Left cardiac atrium (tissue), 1 donor: ENCODE measurements around a stretch of chr6.

DNA sequence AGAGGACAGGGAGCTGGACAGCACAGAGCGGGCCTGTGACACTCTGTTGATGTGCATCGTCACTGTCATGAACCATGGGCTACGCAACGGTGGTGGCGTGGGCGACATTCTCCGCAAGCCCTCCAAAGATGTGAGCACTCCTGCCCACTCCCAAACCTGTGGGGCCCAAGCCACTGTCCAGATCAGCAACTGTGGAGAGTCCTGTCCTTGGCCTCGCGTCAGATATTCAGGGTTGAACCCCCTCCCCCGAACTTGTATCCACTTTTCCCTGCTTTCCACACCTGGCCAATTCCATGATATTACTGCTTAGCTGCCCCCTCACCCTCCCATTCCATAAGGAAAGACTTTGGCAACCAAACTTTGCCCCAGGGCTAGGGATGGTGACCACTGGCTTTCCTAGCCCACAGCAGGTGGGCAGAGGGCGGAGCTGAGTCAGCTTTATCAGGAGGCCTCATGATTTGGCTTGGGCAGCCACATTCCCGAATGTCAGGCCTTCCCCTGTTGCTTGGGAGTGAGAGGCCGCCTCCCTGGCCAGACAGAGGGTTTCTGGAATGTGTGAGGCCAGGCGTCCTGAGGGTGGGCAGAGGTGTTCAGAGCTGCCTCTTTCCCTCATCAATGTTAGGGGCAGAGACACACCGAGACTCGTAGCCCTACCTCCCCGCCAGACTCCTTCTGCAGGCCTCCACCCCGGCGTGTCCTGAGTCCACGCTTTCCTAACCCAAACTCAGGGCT, 19.5 kb downstream of the UQCC2 start:
- PRO-cap = bidirectional peak, plus-strand start at position 534 of the sequence, minus-strand start at position 411 of the sequence

DNA sequence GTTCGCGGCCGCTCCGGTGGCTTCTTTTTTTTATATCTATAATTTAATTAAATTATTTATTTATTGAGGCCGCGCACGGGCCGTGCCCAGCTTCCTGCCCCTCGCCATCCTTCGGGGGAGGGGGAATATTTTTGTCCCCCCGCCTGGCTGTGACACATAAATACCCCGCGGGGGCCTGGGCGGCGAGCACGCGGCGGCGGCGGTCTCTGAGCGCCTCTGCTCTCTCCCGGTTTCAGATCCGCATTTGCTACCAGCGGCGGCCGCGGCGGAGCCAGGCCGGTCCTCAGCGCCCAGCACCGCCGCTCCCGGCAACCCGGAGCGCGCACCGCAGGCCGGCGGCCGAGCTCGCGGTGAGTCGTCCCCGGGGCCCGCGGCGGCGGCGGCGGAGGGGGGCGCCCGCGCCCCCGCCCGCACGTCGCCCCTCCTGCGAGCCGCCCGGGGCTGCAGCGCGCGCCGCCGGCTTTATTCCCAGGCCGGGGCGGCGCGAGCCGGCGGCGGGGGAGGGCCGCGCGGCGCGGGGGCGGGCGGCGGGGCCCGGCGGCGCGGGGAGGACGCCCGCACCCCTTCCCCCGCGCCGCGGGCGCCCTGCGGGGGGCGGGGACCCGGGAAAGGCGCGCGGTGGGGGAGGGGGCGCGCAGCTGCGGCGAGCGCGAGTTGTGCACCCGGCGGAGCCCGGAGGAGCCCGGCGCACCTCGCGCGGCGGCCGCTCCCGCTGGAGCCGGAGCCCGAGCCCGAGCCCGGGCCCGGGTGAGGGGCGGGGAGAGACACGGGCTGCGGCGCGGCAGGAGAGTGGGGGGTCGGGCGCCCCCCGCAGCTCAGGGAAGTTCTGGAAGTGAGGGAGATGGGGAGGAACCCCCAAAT, 525 bp downstream of the HMGA1 start:
- PRO-cap = unidirectional peak, plus-strand start at position 159 of the sequence; bidirectional peak, plus-strand start at position 471 of the sequence, minus-strand start at position 329 of the sequence

- PRO-cap = no peak
These were observed 28.5 kb upstream of the SMIM29 start for GRCh38 chr6:34277311-34277760.

DNA sequence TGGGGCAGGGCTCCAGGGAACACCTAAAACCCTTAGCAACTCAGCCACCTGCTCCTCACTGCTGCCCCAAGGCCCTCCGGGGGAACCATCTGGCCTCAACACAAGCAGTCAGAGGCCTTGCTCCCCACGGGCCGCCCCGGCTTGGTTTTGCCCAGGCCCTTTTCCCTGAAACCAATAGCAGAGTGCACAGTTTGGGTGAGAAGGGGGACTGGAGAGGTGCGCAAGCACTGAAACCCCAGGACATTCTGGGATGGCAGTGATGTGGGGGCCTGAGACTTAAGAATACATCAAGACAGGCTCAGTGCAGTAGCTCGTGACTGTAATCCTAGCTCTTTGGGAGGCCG, 10.8 kb downstream of the SPDEF start:
- PRO-cap = no peak

DNA sequence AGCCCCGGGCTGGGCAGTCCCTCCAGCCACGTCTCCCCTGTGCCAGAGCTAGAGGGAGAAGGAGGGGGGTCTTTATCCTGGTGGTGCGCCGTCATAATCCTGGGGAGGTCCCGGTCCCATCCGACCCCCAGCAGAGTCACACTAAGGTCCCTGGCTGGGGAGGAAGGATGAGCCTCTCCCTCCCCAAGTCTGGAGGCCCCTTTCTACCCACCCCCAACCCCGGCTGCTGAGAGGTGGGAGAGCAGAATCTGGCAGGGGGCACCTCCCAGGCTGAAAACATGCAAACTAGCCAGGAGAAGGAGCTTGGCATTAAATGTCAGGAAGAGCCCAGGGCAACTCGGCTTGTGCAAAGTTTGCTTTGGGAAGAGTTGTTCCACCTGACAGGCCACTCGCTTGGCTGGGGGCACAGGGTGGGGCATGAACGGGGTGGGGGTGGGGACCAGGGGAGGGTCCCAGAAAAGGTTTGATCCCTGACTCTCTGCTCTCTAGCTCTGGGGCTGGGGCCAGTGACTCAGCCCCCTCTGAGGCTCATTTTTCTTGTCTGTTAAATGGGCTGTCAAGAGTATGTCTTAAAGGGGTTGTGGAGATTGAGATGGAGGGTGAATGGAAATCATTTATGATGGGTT, 3.0 kb downstream of the SPDEF start:
- PRO-cap = no peak

DNA sequence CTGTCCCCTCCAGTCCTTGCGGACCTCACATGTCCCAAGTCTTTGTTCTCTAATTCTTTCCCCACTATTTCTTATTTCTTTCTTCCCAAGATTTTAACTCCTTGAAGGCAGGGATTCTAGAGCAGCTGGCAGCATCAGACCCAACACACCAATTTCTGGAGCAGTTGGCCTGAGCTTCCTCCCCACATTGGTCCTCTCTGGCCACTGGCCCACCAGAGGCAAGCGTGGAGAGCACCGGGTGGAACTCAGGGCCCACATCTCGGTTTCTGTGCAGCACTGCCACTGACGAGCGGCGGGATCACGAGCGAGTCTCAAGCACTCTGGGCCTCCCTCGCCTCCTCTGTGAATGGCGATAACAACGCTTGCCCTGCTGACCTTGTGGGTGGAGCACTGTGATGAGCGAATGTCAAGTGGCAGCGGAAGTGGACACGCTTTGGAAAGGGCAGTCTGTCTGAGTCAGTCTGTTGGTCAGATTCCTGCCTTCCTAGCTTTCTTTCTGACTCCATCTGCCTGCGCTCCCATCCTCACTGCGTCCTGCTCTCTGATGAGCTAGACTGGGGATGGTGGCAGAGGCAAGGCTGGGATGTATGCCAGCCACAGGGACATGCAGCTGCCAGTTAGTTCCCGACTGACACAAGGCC, 4.3 kb upstream of the SPDEF start:
- PRO-cap = unidirectional peak, minus-strand start at position 348 of the sequence

DNA sequence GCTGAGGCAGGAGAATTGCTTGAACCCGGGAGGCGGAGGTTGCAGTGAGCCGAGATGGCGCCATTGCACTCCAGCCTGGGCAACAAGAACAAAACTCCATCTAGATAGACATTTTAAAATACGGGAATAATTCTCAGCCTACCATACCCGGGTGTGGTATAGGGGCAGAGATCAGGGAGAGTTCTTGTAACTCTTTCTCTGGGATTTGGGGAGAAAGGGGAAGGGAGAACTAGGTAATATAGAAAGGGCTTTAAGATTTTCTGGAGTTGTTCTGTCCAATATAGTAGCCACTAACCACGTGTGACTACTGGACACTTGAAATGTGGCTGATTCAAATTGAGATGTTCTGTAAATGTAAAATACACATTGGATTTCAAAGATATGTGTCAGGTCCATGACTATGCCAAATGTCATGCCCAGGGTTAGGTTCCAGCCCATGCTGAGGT, 47.3 kb downstream of the BLTP3A start:
- PRO-cap = no peak

DNA sequence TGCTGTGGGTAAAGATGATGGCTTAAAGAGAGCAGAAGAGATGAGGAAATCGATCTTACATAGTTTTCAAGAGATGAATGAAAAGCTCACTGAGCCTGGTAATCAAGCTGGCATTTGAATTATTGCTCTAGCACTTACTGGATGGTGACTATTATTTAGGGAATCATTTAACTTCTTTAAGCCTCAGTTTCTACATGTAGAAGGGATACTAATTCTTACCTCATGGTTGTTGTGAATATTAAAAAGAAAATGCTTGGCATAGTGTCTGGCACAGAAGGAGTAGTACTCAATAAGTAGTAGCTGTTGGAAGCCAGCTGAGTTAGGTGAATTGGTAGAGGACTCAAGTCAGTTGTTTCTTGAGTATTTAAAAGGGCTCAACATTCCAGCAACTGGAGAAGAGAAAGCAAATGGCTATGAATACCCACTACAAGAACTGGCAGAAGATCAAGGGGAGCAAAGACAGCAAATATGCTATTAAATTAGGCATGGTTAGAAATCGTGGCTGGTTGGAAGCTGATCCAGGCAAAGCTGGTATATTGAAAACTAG, 121.9 kb downstream of the ANKS1A start:
- PRO-cap = no peak

GRCh38 chr6:35049800-35050514, 91.2 kb downstream of the TCP11 start:
- PRO-cap = no peak

- PRO-cap = no peak
These were observed 61.7 kb downstream of the TCP11 start for GRCh38 chr6:35079201-35080062.

GRCh38 chr6:35359912-35360807, 17.8 kb downstream of the PPARD start:
- PRO-cap = no peak

DNA sequence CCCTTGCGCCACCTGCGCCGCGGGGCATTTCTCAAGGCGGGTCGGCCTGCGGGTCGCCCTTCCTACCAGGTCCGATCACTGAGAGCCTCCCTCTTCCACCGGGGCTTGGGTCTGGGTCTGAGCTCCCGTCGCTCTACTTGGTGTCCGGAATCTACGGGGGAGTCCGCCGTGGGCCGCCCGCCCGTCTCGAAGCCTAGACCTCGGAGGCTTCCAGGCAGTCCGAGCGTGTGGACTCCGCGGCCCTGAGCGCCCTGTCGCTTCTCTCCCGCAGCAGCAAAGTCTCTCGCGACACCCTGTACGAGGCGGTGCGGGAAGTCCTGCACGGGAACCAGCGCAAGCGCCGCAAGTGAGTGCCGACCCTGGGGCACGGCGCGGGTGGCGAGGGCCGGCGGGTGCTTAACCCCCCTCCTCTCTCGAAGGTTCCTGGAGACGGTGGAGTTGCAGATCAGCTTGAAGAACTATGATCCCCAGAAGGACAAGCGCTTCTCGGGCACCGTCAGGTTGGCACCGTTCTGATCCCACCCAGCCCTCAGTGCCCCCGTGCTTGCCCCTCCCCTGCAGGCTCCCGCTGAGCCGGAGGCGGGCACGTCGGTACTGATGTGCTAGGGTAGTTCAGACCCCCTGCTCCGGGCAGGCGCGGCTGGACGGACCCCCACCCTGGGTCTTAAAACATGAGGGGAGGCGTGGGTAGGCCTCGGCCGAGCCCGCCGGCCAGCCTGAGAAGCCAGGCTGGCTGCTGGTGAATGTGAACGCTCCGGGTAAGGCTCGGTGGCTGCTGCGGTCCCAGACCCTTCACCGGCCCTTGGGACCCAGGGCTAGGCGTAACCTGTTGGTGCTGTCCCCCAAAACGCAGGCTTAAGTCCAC, 559 bp downstream of the RPL10A start:
- PRO-cap = bidirectional peak, plus-strand start at position 523 of the sequence, minus-strand start at position 262 of the sequence

DNA sequence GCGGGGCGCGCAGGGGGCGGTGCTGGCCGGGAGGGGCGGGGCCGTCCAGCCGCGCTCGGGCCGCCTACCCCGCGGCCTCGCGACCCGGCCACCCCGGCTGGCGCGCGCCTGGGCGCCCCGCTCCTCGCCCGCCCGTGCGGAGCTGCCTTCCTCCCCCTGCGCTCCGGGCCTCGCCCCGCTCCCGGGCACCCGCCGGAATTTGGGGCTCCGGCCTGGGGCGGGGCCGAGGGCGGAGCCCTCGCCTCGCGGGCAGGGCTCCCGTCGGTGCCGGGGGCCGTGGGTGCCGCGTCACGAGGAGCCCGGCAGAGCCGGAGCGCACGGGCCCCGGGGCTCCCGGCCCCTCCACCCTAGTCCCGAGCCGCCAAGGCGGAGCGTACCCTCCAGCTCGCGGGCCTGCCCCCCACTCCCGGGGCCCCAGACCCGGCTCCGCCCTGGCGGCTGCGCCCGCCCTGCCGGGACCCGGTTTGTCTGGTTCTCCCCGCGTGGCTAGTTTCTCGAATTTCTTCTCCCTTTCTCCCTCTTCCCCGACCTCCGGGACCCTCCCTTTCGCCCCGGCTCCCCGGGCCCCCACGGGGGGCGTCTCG, 333 bp upstream of the TEAD3 start:
- PRO-cap = bidirectional peak, plus-strand start at position 277 of the sequence, minus-strand start outside the sequence

- PRO-cap = no peak
These were observed 1.2 kb upstream of the TEAD3 start for GRCh38 chr6:35497704-35498768.

DNA sequence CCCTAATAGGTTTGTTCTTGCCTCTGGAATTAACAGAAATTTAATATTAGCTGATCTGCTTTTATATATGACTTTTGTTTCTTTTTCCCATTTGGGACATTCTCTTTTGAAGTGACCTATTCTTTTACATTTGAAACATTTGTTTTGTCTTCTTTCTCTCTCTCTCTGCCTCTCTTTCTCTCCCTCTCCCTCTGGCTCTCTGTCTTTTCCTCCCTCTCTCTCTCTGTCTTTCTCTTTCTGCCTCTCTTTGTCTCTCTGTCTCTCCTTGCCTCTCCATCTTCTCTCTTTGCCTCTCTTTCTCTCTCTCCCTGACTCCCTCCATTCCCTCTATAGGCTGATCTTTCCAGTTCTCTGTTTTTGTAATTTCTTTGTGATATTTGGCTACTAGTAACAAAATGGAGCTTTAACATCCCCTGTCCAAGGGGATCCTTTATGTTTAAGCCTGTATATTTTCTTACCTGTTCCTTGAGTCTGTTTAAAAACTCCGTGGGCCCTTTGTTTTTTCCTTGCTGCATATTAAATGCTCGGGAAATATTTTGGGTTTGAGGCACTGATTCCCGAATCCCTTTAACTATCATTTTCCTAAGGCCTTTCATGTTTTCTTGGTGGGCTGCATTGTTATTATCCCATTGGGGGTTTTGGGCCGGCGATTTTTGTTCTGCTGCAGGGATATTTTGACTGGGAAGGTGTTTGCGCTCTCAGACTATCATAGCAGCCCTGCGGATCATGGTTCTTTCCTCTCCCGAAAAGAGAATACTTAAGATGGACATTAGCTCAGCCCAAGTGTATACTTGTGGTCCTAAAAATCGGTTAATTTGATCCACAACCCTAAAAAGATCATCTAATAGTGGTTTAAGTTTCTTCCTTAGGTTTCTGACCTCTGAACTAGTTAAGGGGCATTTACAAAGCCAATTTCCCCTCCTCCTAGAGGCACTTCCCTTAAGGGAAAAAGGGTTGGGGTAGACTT, 52.3 kb upstream of the TULP1 start:
- PRO-cap = no peak

DNA sequence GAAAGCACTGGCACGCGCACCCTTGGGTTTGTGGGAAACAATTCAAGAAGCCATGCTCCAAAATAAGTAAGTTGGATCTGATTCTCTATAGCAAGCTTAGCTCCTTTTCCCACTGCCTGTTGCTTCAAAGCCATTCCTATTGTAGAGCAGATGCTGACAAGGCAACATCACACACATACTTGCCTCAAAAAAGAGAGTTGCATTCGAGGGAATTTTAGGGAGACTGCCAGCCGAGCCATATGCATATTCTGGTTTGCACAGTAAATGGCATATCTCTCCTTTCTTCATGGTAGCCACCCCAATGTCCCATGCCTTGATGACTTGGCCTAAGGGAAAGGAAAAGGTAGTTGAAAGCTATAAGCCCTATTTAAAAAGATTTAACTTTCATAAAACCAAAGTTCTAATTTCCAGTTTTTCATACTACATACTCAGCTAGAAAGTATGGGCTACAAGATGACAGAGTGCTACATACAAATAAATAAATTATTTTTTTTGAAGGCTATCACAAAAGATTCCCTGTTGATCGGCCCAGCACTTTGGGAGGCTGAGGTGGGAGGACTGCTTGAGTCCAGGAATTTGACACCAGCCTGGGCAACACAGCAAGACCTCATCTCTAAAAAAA, 68.7 kb downstream of the FKBP5 start:
- PRO-cap = no peak

GRCh38 chr6:35684321-35684831, 4.3 kb downstream of the FKBP5 start:
- PRO-cap = no peak

- PRO-cap = no peak
These were observed 366 bp upstream of the FKBP5 start for GRCh38 chr6:35689027-35689534.

- PRO-cap = no peak
These were observed 8.0 kb upstream of the ARMC12 start for GRCh38 chr6:35728855-35729235.

DNA sequence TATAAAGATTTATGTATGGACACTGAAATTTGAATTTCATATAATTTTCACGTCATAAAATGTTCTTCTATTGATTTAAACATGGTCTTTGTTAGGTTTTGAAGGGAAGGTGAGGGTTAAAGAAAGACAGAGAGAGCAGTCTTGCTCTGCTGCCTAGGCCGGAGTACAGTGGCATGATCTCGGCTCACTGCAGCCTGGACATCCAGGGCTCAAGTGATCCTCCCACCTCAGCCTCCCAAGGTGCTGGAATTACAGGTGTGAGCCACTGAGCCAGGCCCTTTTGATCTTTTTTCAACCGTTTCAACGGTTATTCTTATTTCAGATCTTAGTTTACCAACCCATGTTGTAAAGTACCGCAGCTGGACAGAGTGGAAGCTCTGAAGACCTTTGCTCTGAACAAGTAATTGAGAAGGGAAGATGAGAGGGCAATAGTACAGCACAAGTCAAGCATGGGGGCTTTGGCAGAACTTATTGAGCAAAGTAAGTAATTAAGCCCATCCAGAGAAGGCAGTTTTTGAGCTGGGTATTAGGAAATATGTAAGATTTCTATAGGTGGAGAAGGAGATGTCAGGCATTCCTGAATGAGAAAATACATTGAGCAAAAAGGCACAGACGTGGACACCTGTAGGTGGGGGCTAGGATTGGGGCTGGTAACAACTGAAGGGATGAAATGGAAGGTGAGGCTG, 1.3 kb upstream of the SRPK1 start:
- PRO-cap = no peak